HGPS cell (cell line): ENCODE measurements around the genes GLIPR2 and POLR1E.

GRCh38 chr9:35564644-35565177 lies 1.0 kb upstream of the FAM166B start:
- RRBS = 87% methylated on average over 3 of the region's 9 CpGs

DNA sequence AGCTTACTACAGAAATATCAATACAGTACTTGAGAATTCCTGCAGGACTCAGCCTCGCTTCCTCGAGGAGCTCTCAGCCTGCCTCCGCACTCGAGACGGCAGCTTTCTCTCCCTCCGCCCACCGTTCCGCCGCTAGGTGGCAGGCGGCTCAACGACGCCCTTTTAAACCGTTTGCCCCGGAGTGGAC lies 1.3 kb upstream of the TESK1 start:
- RRBS = no CpG with 5 or more reads among the region's 14 CpGs

DNA sequence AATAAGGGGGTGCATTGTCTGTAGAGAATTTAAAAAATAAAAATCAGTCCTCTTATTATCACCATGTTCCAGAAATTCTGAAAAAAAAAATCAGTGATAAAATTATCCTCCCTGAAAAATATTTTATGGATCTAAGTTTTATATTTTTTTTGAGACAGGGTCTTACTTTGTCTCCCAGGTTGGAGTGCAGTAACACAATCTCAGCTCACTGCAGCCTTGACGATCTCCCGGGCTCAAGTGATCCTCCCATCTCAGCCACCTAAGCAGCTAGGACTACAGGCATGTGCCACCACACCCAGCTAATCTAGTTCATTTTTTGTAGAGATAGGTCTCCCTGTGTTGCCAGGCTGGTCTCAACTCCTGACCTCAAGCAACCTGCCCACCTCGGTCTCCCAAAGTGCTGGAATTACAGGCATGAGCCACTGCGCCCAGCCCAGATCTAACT lies 1.1 kb upstream of the SIT1 start:
- RRBS = no CpG with 5 or more reads among the region's 4 CpGs

- RRBS = 56% methylated on average over 2 of the region's 14 CpGs
Observed at GRCh38 chr9:35697167-35697851, 7.6 kb upstream of the TPM2 start.

GRCh38 chr9:35724536-35725113 lies 7.4 kb downstream of the TLN1 start:
- RRBS = no CpG with 5 or more reads among the region's 7 CpGs

GRCh38 chr9:35732746-35733597 lies 506 bp downstream of the CREB3 start:
- RRBS = no CpG with 5 or more reads among the region's 15 CpGs

DNA sequence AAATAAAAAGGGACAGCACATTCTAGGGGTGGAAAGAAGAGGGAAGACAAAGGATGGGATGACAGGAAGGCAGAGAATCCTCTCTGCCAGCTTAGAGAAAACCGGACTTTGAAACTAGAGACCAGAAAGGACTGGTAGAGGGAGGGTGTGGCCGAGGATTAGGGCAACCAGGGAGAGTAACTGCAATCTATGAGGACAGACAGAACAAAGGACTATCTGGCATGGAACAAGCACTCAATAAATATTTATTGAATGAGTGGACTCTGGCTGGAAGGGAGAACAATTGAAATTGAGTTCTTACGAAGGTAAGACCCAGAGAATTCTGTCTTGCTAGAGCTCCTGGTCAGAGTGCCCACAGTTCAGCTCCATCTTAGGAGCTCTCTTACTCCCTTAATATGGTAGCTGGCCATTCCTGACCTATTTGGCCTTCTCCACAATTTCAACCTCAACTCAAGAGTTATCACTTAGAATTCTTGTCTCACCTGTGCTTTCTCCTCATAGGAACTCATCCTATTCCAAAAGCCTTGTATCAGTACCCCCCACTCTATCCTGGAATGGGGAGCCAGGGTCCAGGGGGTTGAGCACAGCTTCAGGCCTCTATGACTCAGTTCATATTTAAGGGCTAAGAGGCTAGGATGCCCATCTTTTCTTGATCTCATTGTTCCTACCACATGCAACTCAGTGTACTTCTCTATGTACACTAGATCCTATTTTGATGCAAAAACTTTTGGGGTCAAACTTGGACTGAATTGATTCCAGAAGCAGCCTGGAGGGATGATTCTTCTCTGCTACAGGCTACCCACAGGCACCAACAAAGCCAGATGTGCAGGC lies 2.2 kb downstream of the GBA2 start:
- RRBS = no CpG with 5 or more reads among the region's 3 CpGs

GRCh38 chr9:36090918-36091449 lies 45.5 kb upstream of the GLIPR2 start:
- RRBS = no CpG with 5 or more reads among the region's 5 CpGs

- RRBS = 2% methylated on average over 69 of the region's 94 CpGs
Observed at GRCh38 chr9:36136144-36136920, at the start of gene GLIPR2. TSS of gene GLIPR2 (plus strand) at chr9:36136733.

DNA sequence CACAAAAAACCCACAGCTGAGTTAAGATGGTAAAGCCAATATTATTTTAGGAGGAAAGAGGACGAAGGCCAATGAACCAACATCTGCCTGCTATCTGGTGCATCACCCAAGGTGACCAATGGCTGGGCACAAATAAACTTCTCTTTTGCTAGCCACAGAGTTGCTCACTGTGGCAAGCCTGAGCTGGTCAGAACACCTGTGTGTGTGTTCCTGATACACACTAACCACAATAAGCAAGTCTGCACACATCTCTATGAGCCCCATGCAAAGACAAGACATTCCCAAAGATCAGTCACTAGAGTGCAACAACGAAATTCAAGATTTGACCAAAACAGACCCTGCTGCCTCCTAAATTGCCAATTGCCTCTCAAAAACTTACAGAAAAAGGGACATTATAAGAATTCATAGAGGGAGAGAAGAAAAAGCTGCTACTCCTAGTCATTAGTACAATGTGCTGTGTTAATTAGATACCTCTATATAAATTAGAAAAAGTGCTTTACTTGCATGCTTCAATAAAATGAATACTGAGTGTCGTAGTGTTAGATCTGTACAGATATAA lies 63.0 kb downstream of the RNF38 start:
- RRBS = no CpG with 5 or more reads among the region's 3 CpGs

DNA sequence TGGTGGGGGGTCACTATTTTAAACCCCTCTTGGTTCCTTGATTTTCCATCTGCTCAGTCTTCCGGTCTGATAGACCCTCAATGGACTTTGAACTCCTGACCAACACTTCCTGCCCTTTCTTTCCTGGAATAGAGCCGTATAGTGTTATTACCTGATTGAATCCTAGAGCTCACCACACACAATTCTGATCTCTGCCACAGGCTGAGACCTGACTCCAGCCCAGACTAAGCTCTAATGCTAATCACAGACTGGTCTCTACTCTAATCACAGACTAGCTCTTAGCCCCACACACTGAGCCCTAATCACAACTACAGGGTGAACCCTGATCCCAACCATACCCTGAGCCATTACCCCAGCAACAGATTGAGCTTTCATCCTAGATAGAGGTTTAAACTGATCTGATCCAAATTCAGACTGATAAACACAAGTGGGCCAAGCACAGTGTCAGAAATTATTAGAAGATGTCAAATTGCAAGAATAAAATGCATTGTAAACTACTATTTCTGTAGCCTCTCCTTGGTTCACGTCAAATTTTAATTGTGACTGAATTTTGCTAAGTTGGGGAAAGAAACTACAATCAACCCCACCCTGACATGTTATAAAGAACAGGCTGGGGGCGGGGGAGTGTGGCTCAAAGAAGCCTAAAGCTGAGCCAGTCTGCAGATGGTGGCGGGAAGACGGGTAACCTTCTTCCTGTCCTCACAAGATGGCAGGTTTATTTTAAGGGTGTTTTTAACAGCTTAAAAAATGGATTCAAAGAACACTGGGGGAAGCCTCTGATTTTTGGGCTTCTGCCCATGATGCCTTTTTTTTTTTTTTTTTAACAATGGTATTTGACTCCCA lies 68.8 kb upstream of the MELK start:
- RRBS = no CpG with 5 or more reads among the region's 6 CpGs

- RRBS = no CpG with 5 or more reads among the region's 26 CpGs
Observed at GRCh38 chr9:37029565-37030082, 4.4 kb downstream of the PAX5 start.

DNA sequence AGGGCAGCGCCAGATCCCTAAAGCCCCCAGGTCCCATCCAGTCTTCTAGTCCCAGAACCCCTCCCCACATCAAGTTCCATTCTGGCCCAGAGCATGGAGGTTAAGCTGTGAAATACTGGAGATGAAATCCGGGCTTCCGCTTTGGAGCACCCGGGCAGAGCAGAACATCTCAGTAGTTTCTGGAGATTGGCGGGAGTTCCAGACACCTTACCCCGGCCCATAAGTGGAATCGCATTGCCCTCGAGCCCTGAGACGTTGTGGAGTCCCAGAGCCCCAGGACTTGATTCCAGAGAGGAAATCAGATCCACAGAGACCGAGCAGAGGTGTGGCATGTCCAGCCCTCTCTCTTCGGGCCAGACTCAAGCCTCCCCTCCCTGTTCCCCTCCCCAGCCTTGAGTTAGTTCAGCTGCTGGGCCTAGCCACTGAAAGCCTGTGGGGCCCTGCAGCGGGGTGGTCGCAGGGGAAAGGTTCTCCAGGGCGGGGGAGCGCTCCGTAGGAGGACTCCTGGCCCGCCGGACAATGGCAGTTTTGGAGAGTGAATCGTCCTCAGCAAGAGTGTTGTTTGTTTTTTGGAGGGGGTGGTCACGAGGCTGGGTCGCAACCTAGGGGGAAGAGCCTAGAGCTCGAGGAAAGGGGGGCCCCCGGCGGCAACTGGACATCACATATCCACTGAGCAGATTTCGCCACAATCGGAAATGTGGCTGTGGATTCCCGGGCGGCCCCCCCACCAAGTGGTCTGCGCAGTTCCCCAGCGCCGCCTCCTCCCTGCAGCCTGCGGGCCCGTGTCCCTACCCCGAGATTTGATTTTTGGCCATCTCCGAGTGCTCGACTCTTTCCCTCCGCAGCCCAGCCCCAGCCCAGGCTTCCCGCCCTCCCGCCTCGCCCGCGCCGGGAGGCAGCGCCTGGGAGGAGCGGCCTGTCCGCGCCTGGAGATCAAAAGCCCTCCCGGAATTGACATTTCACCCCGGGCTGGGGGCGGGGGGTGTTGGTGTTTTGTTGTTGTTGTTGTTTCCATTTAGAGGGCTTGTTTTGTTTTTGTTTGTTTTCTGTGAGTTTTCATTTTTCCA lies 1.2 kb upstream of the PAX5 start:
- RRBS = 11% methylated on average over 12 of the region's 50 CpGs

GRCh38 chr9:37036274-37036936 lies 2.3 kb upstream of the PAX5 start:
- RRBS = no CpG with 5 or more reads among the region's 54 CpGs

DNA sequence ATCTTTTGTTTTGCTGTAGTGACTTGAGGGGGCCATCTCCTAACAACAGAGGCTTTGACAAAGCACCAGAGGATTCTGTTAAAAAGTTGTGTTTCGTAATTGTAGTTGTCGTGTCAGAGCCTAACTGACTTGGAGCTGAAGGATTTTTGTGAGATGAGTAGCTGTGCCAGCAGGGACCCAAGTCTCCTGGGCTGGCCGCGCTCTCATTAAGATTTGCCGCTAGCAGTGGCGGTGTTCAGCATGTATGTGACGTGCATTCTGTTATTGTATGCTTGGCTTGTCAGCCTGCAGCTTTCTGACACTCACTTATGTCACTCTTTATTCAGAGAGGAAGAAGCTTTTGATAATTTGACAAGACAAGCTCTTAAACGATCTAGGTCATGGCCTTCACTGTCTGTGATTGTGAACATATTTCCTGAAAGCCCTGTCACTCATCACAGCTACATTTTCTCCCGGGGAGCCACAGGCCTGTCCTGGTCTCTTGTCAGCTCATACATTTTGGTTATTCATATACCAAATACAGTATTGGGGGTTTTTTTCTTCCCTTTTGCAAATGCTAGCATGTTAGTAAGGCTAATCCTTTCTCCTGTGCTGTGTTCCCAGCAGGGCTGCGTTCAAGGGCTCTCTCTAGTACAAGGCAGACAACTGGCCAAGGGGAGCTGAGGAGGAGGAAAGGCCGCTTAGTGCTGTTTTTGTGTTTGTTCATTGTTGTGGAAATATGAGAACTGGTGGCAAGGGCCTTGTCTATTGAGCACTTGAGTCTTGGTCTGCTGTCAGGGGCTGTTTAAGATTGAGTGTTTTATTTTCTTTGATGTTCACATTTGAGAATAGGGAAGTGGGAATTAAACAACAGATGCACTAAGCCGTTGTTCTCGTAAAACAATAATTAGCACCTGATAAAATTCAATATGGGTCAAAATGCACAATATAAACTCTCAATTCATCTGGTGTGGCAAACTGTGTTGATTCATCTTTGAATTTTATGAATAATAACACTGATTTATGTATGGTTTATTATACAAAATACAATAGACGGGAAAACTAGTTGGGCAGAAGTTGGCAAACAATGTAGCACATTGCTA lies 98.0 kb upstream of the GRHPR start:
- RRBS = no CpG with 5 or more reads among the region's 14 CpGs

- RRBS = no CpG with 5 or more reads among the region's 5 CpGs
Observed at GRCh38 chr9:37341197-37342309, 80.9 kb upstream of the GRHPR start.

- RRBS = no CpG with 5 or more reads among the region's 5 CpGs
Observed at GRCh38 chr9:37394446-37394895, 28.0 kb upstream of the GRHPR start.

DNA sequence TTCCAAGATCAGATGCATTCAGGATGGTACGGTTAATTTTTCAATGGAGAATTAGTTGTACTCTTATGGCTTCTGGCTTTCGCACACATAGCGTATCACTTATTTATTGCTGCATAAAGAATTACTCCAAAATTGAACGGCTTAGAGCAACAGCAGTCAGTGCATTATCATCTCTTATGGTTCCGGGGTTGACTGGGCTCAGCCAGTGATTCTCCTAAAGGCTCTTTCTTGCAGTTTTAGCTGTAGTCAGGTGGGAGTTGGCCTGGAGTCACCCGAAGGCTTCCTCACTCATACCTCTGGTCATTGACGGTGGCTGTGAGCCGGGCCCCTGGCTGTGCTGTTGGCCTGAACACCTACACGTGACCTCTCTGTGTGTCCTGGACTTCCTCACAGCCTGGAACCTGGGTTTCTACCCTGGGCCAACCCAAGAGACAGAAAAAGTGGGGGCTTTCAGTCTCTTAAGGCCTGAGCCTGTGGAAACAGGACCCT lies 517 bp upstream of the GRHPR start:
- RRBS = 20% methylated on average over 1 of the region's 9 CpGs

DNA sequence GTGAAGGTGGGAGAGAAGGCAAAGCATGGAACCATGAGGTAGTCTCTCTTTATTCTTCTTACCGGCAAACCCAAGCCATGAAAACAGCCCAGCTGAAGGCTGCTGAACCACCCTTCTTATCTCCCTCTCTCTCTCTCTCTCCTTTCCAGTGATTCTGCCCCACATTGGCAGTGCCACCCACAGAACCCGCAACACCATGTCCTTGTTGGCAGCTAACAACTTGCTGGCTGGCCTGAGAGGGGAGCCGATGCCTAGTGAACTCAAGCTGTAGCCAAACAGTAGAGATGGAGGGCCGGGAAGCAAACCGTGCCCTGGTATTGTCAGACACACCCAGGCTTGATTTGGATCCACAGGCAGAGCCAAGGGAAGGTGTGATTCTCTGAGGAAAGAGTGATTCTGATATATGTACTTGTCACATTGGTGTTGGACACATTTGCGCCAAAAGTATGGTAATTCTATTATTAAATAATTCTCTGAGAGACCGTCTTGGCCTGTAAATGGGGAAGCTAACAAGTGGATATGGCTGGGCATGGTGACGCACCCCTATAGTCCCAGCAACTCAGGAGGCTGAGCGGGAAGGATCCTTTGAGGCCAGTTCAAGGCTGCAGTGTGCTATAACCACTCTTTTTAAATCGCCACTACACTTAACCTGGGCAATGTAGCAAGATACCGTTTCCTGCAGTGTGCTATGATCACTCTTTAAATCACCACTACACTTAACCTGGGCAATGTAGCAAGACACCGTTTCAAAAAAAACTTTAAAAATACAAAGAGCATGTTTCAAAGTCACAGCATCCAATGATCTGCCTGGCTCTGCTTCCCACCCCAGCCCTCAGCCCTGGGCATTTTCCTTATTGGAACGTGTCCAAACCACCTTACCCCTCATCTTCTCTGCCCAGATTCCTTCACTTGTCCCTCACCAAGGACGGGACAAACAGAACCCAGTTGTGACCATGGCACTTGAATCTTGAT lies 14.3 kb downstream of the GRHPR start:
- RRBS = no CpG with 5 or more reads among the region's 14 CpGs

GRCh38 chr9:37485211-37486332 lies at the start of gene POLR1E:
TSS of gene POLR1E (plus strand) at chr9:37485948.
- RRBS = no CpG with 5 or more reads among the region's 66 CpGs